Measurements from ENCODE around the genes ZNF587B, RNF225 and TRIM28.

DNA sequence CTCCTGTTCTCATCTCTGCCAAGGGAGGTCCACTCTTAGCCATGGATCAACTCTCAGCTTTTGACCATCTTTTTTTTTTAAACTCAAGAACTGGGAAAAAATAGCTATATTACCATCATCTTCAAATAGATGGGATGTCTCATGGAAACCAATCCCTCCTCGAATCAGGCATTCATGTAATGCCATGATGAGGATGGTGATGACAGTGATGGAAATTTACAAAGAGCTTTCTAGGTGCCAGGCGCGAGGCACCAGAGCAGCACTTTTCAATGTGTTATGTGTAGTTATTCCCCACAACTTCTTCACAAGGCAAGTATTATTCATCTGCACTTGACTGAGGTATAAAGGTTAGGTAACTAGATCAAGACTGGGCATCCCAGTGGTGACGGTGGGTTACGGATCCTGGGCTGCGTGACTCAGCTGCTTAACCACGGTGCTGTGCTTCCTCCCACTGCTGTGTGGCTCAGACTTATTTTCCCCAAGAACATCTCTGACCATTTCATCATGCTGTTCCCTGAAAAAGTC lies 19.2 kb downstream of the EDDM13 start:
- PRO-cap: no peak

DNA sequence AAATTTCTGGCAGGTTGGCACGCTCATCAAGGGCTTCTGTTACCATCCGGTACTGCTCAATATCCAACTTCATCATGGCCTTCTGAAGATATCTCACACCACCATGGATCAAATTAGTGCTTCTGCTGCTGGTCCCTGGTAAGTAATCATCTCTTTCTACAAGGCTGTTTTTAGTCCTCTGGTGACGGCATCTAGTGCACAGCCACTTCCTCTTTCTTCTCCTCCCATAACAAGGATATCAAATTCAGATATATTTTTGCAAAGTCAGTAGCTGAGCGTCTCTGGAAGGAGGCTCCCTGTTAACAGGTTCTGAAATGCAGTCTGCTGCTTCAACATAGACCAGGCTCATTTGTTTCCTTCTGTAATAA lies 7.2 kb upstream of the ZSCAN5A start:
- PRO-cap: bidirectional peak, plus-strand start at position 261 of the sequence, minus-strand start at position 144 of the sequence

DNA sequence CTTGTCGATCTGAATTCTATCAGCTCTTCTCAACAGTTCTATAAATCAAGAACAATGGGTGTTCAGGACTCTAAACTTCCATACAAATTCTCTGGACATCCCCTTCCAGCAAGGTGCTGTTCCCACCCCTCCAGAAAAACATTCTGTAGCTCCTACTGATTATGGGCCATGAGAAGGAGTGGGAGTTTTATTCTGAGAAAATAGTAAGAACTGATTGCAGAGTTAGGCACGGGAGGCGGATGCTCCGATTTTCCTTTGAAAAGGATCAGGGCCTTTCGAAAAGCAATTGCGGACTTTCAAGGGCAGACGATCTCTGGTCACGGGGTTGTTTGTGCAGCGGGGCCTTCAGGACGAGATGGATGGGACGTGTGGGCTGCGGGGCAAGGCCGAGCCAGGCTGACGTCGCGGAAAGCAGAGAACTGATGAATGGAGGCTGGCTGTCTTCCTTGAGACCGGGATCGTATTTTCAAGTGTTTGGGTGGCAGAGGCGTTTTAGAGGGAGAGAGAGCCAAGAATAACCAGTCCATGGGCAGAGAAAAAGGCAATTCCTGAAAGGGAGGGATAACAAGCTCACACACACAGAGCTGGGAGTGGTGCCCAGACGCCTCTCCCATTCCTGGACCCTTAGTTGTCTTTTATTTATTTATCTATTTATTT lies 139.0 kb upstream of the USP29 start:
- PRO-cap: no peak

DNA sequence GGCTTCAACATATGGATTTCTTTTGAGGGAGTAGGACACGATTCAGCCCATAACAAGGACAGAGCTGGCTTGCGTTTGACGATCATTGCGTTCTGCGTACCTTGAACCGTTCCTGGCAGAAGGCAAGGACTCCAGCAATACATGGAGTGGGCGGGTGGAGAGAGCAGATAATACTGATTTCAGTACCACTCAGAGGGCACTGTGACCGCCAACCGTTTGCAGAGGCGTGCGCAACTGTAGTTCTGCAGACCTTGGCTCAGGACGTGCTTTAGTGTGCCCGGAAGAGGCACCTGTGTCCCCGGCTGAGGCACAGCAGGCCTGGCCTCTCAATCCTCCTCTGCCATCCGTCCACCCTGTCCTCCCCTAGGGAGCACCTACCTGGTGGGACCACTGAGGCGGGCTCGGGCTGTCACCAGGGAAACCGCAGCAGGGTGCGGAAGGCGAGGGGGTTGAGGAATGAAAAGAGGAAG lies 117.6 kb upstream of the USP29 start:
- PRO-cap: no peak

DNA sequence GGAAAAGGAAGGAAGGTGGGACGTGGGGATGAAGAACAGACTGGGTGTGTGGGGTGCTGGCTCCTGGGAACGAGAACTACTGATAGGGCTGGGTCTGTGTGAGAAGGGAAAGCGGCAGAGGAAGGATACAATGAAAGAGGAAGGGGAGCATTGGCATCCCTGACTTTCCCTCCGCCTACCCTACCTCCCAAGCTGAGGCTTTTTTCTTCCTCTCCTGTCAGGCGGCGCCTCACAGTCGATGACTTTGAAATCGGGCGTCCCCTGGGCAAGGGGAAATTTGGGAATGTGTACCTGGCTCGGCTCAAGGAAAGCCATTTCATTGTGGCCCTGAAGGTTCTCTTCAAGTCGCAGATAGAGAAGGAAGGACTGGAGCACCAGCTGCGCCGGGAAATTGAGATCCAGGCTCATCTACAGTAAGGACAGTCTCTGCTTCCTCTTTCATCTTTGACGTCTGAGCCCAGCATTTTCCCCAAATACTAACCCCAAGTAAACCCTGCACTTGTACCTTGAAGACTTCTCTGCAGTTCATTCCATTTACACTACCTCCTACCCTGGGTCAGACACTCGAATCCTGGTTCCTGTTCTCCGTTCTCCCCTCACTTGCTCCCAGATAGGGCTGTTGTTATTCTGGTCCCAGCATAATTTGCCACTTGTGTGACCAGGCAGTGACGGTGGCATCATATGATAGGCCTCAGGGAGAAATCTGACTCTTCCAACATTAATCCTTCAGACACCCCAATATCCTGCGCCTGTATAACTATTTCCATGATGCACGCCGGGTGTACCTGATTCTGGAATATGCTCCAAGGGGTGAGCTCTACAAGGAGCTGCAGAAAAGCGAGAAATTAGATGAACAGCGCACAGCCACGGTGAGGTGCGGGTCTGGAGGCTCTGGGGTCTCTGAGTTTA lies 1.2 kb downstream of the AURKC start:
- PRO-cap: no peak

DNA sequence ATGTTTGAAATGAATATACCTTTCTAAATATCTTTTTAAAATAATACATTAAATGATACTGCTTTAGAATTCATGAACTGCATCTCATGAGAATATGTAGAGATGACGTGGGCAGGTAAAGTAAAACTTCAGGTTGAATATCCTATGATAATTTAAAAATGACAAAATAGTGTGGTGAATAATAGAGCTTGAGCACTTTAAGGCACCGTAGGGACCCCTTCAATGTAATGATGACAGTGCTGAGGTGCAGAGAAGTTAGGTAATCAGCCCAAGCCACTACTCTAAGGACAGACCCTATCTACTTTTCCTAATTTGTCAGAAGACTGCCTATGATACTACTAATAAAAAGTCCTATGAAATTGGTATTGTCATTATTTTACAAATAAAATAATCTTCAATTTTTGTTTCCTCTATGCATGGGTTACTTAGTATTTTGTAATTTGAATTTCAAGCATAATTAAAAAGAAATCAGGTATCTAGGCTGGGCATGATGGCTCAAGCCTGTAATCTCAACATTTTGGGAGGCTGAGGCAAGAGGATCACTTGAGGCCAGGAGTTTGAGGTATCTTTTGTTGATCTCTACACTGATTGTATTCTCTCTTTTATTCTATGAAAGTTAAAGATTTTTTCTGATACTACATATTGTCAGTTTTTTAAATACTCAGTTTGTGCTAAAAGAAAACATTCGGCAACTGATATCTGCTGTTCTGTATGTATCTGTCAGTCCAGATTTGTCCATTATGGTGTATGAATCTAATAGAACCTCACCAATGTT lies 13.6 kb upstream of the ZNF543 start:
- PRO-cap: no peak

- PRO-cap: no peak
These were observed 6.0 kb downstream of the ZNF419 start for GRCh38 chr19:57493228-57494248.

GRCh38 chr19:57538581-57538853 lies 11.4 kb downstream of the ZNF549 start:
- PRO-cap: no peak

GRCh38 chr19:57829607-57830956 lies at the start of gene ZNF587B:
ZNF587B (plus strand) TSS chr19:57830299.
- PRO-cap: unidirectional peak, plus-strand start at chr19:57830299

DNA sequence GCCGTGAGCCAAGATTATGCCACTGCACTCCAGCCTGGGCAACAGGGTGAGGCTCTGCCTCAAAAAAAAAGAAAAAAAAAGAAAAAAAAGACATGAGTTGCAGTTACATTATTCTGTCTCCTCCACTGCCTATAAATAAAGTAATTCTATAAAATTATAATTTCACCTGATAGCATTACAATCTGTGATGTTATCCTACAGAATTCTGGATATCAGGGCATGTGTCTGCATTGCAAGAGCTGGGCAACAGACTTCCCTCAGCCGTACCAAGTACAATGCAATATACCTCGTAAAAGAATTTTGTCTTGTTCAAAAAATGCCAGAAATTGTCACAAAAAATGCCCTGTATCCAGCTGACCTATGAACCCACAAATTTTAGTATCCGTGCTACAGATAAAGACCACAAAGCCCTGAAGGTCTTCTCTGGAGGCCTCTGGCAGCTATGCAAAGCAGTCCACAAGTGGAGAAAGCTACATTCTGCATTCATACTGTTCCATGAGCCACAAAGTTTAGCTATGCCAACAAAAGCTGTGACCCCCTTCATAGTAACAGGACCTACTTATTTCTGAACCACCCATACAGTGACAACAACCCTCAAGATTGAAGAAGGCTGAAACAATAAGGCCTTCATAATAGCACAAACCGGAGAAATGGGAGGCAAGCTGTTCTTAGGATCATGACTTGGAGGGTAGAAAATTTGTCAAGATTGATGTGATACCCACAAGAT lies 17.8 kb downstream of the ZNF814 start:
- PRO-cap: no peak

GRCh38 chr19:57998987-57999638 lies 3.5 kb downstream of the ZNF606 start:
- PRO-cap: no peak

DNA sequence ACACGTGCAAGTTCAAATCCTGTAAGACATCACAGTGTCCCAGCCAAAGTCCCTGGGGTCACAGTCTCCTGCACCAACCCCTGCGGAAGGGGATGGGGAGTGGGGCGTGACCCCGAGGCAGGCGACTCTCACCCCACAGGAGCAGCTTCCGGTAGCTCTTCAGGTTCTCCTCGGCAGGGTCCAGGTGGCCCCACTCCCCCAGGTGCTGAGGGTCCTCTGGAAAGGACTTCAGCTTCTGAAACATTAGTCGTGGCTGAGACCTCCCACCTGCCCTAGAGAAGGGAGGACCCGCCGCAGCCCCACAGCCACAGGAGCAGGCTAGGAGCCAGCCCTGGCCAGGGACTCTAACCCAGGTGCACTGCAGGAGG lies 11.3 kb downstream of the ZSCAN18 start:
- PRO-cap: no peak

DNA sequence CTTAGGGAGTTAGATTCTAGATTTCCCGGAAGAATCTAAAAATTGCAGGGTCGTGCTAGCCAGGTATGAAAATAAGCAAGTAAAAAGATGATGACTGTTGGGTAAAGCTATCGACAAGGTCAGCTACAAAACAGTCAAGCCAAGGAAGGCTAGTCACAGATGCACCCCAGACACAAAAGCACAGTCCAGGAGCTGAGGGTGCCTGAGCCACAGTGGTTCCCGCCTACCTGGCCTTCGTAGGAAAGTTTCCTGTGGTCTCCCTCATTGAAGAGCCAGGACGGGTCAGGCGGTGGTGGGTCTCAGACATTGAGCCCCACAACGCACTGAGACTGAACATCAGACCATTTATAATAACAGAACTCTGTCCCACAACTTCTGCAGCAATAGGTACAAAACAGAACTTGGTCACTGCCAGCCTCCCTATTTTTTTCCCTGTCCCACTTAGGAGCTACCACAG lies 829 bp upstream of the ZNF544 start:
- PRO-cap: no peak

- PRO-cap: no peak
These were observed 1.1 kb downstream of the ERVK3-1 start for GRCh38 chr19:58306249-58306689.

- PRO-cap: no peak
These were observed at the start of gene RNF225 for GRCh38 chr19:58395252-58396047. RNF225 (plus strand) TSS chr19:58395656.

GRCh38 chr19:58434403-58435284 lies 5.3 kb downstream of the ZNF132 start:
- PRO-cap: no peak

DNA sequence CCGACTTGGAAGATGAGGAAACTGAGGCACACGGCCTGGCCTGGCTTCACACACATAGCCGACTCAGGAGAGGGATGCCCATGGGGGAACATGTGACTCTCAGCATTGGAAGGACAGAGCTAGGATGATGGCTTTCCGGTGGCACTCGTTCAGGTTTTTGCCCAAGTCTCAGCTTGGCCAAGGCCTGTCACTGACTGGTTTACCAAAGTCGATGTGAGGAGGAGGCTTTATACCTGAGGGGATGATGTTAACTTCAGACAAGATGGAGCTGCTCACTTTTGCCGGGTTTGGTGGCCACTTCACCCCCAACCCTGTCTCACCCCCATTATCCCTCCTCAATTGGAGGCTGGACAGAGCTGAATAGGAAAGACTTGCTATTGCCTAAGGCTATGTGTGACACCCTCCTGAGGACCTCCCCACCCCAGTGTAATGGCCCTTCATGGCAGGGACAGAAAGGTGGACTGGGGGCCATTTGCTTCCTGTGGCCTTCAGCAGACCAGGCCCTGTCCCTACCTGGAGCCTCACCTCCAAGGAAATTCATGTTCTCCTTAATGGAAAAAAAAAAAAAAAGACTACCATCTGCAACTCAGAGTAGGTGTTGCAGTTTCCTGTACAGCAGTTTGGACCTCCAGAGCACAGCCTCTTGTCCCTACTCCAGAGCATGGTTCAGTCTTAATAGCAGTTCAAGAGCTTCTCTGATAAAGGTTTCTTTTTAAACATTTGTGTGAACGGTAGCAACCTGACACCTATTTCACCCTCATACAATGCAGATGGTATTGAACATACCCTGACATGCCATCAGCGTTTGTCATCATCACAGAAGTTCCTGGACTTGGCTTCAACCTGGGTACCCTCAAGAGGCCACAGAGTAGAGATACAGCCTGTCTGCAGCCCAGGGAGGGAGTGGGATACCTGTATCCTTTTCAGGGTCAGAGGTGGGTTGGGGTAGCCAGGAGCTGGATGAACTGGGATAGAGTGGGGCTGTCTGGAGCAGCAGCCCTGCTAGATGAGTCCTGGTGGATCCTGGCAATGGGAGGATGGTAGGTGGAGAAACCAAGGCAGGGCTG lies 3.0 kb upstream of the ZNF446 start:
- PRO-cap: no peak

DNA sequence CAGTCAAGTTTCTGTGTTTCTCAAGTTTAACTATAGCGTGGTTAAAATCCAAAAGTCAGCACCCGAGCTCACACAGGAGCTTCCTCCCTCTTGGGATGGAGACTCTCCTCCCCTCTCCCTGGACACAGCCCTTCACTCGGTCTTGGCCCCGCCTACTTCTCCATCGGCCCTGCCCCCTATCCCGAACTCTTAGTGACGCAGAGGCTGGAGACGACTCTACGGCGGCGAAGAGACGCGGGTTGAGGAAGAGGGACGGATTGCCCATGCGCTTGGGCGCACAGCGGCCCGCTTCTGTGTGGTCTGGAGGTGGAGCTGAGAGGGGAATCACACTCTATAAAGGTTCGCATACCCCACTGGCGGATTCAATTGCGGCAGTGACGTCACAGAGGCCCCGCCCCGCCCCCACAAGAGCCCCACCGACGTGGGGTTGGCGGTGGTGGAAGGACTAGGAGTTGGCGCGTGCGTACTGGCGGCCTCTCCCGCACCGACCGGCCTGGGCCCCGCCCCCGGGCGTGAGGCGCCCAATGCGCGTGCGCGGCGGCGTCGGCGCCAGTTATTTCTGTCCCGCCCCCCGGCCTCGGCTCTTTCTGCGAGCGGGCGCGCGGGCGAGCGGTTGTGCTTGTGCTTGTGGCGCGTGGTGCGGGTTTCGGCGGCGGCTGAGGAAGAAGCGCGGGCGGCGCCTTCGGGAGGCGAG lies at the start of gene TRIM28:
Gene TRIM28 (plus strand): TSS at position 192 of the 694 bp plus-strand sequence.
- PRO-cap: bidirectional peak, plus-strand start at position 219 of the sequence, minus-strand start at position 106 of the sequence; bidirectional peak, plus-strand start at position 585 of the sequence, minus-strand start at position 308 of the sequence

GRCh38 chr19:58547287-58548243 lies 3.7 kb downstream of the TRIM28 start:
- PRO-cap: no peak

DNA sequence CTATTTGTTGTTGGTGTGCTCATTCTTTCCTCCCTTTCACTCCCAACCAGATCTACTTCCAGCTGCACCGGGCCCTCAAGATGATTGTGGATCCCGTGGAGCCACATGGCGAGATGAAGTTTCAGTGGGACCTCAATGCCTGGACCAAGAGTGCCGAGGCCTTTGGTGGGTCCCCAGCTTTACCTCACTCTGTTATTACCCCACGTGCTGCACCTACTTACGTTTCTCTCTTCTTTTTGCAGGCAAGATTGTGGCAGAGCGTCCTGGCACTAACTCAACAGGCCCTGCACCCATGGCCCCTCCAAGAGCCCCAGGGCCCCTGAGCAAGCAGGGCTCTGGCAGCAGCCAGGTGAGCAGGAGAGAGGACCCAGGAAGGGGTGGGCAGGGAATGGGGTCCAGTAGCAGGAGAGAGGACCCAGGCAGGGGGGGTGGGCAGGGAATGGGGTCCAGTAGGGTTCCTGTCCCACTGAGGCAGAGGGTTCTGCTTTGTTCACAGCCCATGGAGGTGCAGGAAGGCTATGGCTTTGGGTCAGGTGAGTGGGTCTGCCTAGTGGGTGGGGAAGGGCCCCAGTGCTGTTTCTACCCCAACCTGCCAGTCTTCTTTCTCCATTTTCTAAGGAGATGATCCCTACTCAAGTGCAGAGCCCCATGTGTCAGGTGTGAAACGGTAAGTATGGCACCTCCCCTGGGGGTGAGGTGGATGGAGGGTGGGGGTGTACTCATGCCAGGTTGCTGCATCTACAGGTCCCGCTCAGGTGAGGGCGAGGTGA lies 4.6 kb downstream of the TRIM28 start:
- PRO-cap: no peak

Data from cardiac septum (tissue), 1 donor.